Spinal cord (tissue), 3 donors: ENCODE measurements around a stretch of chr13.

GRCh38 chr13:99925990-99927138, 45.2 kb downstream of the ZIC5 start:
- PRO-cap = no peak
- RAMPAGE, long total RNA = no peak

DNA sequence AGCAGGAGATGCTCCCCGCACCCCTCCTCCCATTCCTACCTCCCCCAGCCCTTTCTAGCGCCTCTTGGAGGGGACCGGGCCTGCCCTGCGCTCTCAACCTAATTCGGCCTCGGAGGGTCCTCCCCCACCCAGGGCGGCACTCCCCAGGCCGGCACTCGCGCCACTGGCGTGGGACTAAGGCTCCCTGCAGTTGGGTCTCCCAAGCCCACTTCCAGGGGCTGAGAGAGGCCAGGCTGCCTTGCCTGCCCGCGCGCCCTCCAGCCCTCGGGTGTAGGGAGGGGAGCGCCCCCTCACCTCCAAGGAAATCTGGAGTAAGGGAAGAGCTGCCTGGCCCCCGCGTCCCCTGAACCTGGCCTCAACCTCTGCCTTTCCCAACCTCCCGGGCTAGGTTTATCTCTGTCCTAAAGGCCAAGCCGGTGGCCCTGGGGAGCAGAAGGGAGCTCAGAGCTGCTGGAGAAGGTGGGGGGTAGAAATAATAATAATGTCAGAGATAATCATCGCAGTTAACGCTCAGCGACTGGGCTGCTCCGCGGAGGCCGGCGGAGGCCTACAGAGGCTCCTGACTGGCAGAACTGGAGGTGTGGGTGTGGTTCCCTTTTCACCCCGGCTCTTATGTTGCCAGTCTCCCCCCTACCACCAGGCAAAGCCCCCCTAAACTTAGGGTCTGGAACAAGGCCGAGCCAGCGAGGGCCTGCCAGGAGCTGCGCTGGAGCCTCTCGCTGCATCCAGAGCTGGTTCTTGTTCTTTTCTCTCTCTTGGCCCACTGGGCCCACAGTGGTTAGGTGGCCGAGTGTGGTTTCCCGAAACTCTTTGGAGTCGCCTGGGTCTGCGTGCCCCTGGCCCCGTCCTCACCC, 9.6 kb downstream of the ZIC2 start:
- PRO-cap = no peak
- RAMPAGE, long total RNA = no peak

DNA sequence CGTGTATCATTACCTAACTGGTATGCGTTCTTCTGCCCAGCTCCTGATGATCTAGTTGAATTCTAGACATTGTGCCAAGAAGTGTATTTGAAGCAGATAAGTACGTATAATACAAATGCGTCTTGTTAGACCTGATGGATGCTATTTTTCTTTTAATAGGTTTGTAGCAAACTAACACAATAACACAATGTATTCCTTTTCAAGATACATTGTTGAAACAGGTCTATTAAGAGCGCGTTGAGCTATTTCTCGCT, 14.6 kb downstream of the ZIC2 start:
- PRO-cap = no peak
- RAMPAGE, long total RNA = no peak

DNA sequence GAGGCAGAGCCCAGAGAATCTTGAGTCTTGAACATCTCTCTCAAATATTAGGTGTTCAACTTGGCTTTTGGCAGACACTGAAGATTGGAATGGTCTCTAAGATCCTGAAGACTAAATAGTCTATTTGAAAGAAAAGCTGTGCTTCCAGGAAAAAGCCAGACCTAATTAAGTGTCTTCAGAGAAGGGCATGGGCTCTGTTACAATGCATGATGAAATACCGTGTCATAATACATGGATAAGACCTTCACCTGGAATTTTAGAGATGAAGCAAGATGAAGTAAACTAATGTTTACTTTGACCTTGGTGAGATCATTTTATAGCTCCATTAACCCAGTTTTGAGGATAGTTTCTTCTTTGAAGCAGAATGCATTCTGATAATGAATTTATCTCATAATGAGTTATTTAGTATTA, 9.9 kb downstream of the PCCA start:
- PRO-cap = no peak
- RAMPAGE, long total RNA = no peak

GRCh38 chr13:100154711-100155535, 66.0 kb downstream of the PCCA start:
- PRO-cap = no peak
- RAMPAGE, long total RNA = no peak

DNA sequence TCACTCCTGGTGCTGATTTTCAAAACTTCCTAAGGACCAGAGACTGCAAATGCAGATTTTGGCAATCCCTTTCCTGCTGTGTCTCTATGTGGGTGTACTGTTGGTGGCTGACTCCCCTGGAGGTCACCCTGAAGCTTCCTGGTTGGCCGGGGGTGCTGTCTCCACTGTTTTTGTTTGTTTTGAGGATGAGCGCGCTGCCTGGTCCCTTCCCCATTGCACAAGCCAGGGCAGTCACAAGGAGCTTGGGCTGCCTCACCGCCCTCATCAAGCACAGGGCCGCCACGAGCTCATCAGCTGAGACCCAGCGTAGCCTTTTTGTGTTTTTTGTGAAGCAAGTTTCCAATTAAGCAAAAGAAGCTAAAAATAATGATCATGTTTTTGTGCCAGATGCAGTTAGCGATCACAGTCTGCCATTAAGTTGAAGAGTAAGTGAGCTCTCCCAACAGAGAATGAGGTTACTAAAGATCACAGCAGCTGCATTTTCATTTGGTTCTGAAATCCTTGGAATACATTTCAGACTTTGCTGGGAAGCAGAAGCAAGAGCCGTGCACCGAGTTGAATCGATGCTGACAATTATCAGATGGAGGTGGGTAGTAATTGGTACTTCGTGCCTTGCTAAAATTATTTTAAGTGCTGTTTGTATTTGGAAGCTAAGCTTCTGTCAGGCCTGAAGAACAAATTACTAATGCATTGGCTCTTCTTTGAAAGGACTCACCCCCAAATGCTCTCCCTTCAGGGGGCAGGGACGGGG, 57.8 kb downstream of the GGACT start:
- PRO-cap = no peak
- RAMPAGE, long total RNA = no peak

DNA sequence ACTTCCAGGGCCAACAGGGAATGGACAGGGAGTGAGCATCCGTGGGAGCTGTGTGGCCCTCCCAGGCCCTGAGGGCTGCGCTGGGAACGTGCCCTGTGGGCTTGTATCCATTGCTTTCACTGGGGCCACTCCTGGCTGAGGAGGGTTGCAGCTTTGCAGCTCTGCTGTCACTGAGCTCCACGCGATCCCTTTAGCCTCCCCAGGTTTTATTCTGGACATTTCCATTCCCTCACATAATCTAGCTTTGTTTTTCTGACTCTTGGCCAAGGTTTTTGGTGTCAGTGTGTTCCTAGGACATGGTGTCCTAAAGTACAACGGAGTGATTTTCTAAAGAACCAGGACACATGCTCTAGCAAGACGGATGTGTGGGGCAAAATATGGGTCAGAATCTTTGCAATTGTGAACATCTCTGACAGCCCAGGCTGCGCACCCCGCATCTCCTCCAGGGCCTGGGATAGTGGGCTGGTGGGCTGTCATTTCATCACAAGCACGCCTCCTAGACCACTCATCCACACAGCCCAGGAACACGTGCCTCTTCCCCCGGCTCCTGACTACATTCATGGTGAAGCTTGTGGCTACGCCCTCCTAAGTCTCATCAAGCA, 28.0 kb downstream of the GGACT start:
- PRO-cap = no peak
- RAMPAGE, long total RNA = no peak

GRCh38 chr13:100608937-100609337, 20.3 kb upstream of the GGACT start:
- PRO-cap = no peak
- RAMPAGE, long total RNA = no peak

DNA sequence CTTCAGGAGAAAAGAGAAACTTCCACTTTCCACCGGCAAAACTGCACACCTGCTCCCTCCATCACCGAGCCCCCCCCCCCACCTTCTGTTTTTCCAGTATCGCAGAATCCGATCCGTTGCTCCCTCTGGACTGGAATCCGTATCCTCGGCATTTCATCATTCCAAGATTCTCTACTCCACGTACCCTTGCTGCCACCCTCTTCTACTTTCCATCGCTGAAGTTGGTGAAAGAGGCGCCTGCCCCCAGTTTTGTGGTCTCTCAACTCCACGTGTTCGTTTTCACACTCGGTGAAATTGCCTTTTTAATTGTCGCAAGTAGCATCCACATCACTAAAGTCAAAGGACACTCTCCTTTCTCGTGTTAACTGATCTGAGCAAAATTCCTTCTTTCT, 955 bp upstream of the TMTC4 start:
- PRO-cap = no peak
- RAMPAGE, long total RNA = no peak

- PRO-cap = no peak
- RAMPAGE, long total RNA = no peak
Observed at GRCh38 chr13:101576563-101576878, 124.0 kb downstream of the ITGBL1 start.

- PRO-cap = no peak
- RAMPAGE, long total RNA = no peak
Observed at GRCh38 chr13:101918252-101919015, 1.7 kb upstream of the FGF14 start.

DNA sequence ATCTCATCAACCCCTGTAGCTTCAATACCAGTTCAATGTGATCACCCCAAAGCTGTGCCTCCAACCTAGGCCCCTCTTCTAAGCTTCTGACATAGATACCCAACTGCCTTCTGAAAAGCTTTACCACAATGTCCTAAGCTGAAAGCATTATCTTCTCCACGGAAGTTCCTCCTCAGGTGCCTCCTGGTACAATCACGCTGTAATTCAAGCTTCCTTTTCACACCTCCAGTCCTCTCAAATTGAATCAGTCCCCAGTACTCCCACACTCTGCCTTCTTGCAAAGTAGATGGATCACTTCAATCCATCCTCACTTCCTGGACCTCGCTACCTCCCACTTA, 243.5 kb upstream of the TPP2 start:
- PRO-cap = no peak
- RAMPAGE, long total RNA = no peak

DNA sequence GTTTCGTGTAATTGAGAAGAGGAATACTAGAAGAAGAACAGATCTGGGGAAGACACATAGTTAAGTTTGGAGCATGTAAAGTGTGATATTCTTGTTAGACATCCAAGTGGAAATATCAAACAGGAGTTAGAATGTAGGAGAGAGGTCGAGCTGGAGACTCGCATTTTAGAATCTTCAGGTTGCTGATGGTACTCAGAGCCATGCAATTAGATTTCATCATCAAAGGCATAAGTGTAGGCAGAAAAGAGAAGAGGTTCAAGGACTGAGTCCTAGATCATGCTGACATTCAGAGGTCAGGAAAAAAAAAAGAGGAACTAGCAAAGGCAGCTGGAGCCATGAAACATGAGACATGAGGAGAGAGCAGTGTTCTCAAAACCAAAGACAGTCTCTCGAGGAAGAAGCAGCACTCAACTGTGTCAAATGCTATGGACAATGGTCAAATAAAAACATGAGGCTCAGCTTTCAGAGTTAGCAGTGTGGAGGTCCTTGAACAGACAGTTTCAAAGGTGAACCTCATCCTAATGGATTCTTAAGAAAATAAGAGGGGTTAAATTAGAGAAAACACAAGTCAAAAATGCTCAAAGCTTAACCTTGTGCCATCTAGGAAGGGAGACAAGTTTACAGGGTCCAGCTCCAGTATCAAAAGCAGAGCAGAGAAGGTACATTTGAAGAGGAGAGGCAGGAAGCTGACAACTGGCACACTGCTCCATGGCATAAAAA, 12.3 kb upstream of the TPP2 start:
- PRO-cap = no peak
- RAMPAGE, long total RNA = no peak

GRCh38 chr13:102597335-102598117, 740 bp downstream of the TPP2 start:
- PRO-cap = no peak
- RAMPAGE, long total RNA = no peak

GRCh38 chr13:103350805-103351583, 284.8 kb upstream of the SLC10A2 start:
- PRO-cap = no peak
- RAMPAGE, long total RNA = no peak

DNA sequence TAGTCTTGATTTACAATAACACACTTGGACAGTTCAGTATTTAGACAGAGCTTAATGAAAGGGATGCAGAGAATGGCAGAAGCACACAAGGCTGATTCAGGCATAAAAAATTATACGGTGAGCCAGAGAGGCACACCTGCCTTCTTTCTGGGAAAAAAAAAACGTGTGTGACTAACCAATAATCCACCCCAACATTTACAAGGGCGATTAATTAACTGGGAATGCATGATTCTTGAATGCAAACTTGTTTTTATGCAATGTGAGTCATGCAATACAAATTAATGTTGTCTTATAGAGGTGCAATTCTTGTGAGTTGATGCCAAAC, 348.3 kb downstream of the DAOA start:
- PRO-cap = no peak
- RAMPAGE, long total RNA = no peak

- PRO-cap = no peak
- RAMPAGE, long total RNA = no peak
Observed at GRCh38 chr13:106096477-106096980, 438.9 kb downstream of the EFNB2 start.

DNA sequence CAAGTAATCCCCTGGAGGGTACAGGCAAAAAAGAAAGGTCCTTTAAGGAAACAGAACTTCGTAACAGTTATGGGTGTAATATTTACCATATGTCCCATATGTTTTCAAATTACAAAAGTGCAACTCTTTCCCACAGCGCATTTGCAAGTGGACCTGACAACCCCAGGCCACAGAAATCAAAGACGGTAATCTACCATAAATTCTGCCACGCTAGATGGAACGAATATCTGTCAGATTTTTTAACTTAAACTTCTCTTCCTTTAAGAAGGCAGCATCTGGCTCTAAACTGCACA, 436.0 kb downstream of the EFNB2 start:
- PRO-cap = no peak
- RAMPAGE, long total RNA = no peak

- PRO-cap = no peak
- RAMPAGE, long total RNA = no peak
Observed at GRCh38 chr13:106213297-106214108, 322.0 kb downstream of the EFNB2 start.

- PRO-cap = no peak
- RAMPAGE, long total RNA = no peak
Observed at GRCh38 chr13:106471981-106472569, 63.4 kb downstream of the EFNB2 start.